Measurements from ENCODE around the genes ANKEF1 and SNAP25.

GRCh38 chr20:5958275-5958979 lies 8.0 kb downstream of the MCM8 start:
- PRO-cap: no peak
- RAMPAGE, long total RNA, 4 experiments: no peak in any of the 4 experiments

DNA sequence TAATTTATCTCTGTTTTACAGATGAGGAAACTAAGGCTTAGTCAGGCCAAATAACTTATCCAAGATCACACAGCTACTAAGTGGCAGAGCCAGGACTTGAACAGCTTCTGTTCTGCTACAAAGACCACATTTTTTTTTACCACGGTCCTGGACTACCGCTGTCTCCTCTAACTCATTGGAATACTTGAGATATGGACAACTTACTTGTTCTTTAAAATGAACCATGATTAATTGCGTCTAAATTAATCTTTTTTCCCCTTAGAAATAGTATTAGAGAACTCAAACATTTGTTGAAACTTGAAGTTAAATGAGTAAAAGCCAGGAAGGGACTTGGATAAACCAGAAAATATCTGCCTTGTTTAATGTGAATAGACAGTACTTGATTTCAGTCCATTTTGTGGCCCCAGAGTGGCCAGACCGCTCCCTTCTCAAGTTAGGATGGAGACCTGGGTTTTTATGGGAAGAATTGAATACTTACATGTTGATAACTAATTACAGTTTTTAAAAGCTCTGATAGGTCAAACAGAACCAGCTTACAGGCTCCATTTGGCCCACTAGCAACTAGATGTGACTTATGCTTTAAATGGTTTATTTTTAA lies 8.4 kb downstream of the CRLS1 start:
- PRO-cap: no peak
- RAMPAGE, long total RNA, 4 experiments: no peak in any of the 4 experiments

DNA sequence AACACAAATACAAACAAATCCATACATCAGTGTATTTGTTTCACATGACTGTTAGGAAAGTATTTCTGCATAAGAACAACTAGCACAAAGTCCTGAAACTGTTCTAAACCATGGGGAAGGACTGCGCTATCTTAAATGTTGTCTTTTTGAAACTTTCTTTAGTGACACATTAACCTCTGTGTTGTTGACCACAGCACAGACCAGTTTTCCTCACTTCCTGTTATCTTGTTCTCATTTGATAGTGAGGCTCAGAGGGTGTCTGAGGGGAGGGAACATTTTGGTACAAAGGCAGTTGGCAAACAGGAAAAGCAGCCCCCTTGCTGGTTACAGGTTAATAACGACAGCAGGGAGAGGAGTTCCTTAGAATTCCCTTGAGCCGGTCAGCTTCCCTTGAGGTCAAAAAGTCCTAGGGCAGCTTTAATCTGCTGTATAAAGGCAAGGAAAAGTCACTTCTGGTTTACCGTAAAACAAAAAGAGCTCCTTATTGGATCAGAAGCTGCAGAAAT lies 143.5 kb upstream of the BMP2 start:
- PRO-cap: no peak
- RAMPAGE, long total RNA, 4 experiments: no peak in any of the 4 experiments

DNA sequence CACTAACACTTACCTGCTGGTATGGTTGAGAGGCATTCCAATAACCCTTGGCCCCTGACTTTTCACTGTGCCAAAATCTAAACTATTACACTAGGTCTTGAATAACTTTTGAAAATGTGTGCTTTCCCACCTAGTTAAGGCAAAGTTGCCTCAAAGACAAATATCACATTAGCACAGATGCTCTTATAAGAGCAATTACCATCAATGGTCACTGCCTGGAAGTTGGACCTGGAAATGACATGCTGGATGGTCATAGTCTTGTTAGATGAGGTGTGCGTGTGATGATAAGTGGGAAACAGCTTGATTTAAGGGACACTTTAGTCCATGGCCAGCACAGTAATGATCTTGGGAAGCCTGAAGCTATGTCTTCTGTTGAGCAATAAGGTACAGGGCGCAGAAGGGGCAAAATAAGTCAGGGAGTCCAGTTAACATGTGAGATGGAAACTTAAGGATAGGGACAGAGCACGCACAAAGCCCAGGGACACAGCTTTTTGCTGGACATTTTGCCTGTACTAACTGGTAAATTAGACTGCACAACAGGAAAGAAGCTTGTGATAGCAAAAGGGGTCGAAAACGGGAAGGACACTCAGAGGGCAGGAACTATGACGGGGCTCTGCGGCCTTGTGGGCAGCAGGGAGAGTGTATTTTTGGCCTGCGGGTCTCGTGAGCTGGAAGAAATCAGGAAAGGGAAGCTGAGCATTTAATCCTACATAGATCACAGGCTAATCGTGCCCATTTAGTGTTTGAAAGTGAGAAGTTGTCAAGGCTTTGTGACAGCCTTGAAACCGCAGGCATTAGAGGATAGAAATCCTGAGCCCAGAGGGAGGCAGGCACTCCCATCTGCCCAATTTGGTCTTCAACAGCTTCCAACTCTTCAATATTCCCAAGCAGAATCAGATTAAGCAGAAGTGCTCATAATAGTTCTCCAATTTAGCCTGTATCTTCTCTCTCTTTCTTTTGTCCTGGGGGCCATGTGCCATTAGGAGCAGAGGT lies 66.7 kb upstream of the BMP2 start:
- PRO-cap: no peak
- RAMPAGE, long total RNA, 4 experiments: no peak in any of the 4 experiments

DNA sequence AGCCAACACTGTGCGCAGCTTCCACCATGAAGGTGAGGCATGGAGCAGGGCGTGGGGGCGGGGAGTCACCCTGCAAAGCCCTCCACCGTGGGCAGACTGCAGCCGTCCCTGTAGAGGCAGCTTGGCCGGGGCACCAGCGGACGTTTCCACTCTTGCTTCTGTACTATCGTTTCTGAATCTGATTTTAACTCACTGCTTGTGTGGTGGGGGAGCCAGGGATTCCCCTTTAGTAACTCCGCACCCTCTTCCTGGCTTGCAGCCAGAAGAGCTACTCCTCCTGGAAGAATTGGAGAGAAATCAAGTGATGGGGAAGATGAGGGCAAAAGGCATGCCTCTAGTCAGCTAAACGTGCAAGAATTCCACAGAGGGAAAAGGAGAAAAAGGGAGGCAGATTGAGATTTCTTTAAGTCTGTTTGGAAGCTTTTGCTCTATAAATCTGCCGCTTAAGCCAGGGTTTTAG lies 3.0 kb downstream of the BMP2 start:
- PRO-cap: no peak
- RAMPAGE, long total RNA, 4 experiments: no peak in any of the 4 experiments

GRCh38 chr20:7664939-7665239 lies 275.4 kb downstream of the HAO1 start:
- PRO-cap: no peak
- RAMPAGE, long total RNA, 4 experiments: no peak in any of the 4 experiments

- PRO-cap: no peak
- RAMPAGE, long total RNA, 4 experiments: no peak in any of the 4 experiments
Measured at GRCh38 chr20:8190342-8190724, 58.3 kb downstream of the PLCB1 start.

- PRO-cap: no peak
- RAMPAGE, long total RNA, 4 experiments: no peak in any of the 4 experiments
Measured at GRCh38 chr20:8717514-8717916, 351.4 kb upstream of the PLCB4 start.

DNA sequence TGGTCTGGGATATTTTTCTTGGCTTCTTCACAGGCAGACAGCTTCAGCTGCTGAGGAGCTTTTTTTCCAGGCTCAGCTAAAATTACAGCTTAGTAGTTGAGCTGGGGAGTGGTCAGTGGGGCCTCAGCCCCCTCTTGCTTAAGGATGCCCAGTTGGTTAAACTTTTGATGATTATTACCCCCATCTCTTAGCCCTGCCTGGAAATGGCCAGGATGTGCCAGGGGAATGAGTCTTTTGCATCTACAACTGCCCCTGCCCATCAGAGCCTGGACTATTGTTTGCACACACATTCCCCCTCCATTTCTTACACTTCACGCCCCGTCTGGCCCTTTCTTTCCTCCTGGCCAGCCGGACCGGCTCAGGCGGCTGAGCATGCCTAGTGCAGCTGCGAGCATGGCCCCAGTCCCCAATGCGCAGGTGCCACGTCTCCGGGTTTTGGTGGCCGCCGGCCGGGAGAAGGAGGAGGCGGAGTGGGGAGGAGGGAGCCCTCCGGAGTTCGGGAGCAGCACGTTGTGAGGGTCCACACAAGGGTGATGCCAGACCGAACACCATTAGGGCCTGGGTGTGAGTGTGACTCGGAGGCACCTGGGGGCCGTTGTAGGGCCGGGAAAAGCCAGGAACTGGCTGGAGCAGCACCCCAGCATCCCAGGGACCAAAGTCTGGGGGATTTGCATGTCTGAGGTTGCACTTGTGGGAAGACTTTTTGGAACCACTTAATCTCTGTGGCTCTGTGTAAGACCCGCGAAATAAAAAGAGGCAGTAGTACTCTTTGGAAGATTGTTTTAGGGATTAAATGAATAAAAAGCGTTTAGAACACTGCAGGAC lies 1.3 kb upstream of the PLCB4 start:
- PRO-cap: unidirectional peak, plus-strand start at position 523 of the sequence
- RAMPAGE, long total RNA, 4 experiments: start-site peak on the plus strand in 1 of 4 experiments, centred at position 481 of the sequence, 15 reads per replicate

- PRO-cap: no peak
- RAMPAGE, long total RNA, 4 experiments: start-site peak on the plus strand in 1 of 4 experiments, at chr20:9113054-9113420 at its widest, 5 reads per replicate
Measured at GRCh38 chr20:9112955-9113625, 44.2 kb downstream of the PLCB4 start.

DNA sequence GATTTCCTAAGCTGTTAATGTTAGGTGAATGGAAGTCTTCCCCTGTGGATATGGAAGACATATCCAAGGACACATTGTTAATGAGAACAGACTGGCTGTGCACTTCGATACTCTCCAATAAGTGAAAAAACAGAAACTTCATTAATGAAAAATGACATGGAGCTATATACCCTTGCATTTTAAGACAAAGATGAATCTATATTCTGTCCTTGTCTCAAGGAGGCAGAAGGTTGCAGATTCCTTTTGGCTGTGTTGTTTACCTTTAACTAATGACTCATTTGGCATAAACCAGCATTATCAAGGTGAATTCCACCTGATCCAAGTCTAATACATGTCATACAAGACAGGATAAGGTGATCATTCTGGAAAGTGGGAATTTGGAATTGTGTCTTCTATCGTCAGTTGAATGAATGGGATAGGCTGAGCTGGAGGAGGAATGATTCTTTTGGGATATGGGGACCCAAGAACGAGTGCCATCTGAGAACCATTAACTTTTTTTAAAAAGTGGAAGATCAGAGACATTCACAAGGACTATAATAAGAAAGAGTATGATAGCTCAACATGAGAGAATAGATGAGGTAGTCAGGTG lies 192.9 kb downstream of the PLCB4 start:
- PRO-cap: no peak
- RAMPAGE, long total RNA, 4 experiments: start-site peak on the plus strand in 1 of 4 experiments, centred at position 488 of the sequence, 5 reads per replicate

DNA sequence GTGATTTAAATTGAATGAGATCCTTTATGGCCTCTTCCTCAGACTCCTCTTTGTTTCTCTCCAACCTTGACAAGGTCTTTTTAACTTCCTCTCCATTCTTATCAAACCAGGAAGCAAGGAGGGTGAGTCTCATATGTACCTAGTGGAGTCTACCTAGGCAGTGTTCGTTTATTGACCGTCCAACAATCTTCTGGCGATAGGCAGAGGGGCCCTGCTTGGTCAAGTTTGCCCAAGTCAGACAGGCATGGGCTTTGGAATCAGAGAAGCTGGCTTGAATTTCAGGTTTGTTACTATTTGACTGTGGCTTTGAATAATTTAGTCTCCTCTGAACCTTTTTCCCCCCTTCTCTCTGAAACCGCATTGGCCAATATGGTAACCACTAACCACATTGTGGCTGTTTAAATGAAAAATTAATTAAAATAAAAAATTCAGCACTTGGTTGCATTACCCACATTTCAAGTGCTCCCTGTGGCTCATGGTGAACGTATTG lies 184.1 kb upstream of the LAMP5 start:
- PRO-cap: no peak
- RAMPAGE, long total RNA, 4 experiments: no peak in any of the 4 experiments

DNA sequence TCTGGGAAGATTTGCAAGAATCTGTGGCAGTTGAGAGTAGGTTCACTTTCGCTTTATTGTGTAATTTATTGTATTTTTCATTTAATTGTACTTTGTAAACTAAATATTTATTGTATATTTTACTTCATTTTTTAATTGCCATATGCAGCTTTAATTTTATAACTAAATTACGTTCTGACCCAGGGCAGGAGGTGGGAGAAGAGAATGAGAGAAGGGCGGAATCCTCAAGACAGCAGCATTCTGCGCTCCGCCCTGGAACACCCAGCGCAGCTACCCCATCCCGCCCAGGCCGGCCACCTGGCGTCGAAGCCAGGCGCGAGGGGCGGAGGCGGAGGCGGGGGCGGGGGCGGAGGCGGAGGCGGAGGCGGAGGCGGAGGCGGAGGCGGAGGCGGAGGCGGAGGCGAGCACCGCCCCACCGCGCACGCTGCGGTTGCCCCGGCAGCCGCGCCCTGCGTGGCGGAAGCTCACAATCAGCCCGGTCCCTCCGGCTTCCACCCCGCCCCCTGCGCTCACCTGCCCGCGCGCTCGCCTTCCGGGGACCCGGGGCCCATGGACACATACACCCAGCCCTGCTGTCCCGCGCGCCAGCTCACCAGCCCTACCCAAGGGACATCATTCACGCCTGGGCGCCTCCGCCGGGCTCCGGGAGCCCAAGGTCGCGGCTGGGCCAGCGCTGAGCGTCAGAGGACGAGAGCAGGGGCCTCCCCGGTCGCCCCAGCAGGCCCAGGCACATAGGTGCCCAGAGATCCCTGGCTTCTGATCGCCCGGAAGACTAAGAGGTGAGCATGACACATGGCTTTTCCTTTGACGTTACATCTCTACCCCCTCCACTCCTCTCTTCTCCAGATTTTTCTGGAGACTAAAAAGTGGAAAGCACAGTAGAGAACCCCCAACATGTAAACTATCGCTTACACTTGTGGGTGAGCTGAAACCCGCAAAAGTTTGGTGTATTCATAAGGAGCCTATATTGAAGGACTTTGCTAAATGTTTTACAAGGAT lies at the start of gene ANKEF1:
Gene ANKEF1, plus strand, starts transcription at position 433 of the 999 bp plus-strand sequence.
- PRO-cap: no peak
- RAMPAGE, long total RNA, 4 experiments: start-site peak on the plus strand in 3 of 4 experiments, centred at positions 482 to 515 of the sequence, 9 to 27 reads per replicate

DNA sequence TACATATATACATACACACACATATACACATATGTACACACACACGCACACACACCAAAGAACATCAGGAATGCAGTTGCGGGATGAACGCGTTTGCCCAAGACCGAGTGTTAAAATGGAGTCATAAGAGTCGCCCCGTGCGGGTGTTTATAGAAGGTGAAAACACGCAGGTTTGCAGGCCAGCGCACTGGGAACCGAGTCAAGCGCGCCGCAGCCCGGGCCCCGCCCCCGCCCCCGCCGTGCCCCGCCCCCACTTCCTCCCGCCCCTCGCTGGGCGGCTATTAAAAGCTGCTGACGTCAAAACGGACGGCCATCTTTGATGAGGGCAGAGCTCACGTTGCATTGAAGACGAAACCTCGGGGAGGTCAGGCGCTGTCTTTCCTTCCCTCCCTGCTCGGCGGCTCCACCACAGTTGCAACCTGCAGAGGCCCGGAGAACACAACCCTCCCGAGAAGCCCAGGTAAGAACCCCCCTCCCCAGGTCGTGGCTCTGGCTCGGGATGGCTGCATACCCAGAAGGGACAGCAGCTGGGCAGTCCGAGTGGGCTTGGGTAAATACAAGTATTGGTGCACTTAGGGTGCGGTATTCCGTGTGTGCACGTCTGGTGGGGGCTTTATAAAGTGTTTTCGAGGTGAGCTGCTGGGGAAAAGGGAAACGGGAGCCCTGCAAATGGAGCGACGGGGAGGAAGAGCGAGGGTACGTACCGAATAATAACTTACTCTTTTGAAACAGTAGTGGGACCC lies at the start of gene SNAP25:
Gene SNAP25, plus strand, starts transcription at position 313 of the 743 bp plus-strand sequence.
- PRO-cap: bidirectional peak, plus-strand start at position 342 of the sequence, minus-strand start at position 201 of the sequence
- RAMPAGE, long total RNA, 4 experiments: start-site peak on the plus strand in 2 of 4 experiments, centred at positions 311 to 325 of the sequence, 9 to 24 reads per replicate

GRCh38 chr20:10613713-10614259 lies 60.0 kb downstream of the JAG1 start:
- PRO-cap: no peak
- RAMPAGE, long total RNA, 4 experiments: no peak in any of the 4 experiments

GRCh38 chr20:10622486-10623533 lies 51.0 kb downstream of the JAG1 start:
- PRO-cap: bidirectional peak, plus-strand start at chr20:10623030, minus-strand start at chr20:10622980
- RAMPAGE, long total RNA, 4 experiments: no peak in any of the 4 experiments

DNA sequence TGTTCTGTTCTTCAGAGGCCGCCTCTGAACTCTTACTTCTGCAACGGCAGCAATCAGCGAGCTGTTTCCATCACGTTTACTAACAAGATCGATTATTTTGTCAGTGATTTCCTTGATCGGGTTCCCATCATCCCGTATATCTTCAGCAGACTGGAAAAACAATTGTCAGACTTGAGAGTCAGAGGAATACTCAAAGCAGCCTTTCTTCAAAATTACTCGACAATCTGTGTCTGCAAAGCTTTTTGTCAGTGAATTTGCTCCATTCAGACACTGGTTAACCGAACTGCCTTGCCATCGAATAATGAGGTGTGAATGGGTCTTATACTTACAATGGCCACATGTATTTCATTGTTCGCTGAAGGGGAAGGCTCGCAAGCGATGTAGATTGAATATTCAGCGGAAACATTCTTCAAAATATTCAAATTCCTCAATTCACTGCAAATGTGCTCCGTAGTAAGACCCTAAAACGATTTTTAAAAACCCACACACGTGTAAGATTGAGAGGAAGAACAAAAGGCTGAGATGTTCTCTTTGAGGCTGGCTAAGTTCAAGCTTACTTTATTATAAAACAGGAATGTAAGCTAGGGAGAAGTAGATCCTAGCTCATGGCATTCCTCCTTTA lies 32.9 kb downstream of the JAG1 start:
- PRO-cap: no peak
- RAMPAGE, long total RNA, 4 experiments: no peak in any of the 4 experiments

DNA sequence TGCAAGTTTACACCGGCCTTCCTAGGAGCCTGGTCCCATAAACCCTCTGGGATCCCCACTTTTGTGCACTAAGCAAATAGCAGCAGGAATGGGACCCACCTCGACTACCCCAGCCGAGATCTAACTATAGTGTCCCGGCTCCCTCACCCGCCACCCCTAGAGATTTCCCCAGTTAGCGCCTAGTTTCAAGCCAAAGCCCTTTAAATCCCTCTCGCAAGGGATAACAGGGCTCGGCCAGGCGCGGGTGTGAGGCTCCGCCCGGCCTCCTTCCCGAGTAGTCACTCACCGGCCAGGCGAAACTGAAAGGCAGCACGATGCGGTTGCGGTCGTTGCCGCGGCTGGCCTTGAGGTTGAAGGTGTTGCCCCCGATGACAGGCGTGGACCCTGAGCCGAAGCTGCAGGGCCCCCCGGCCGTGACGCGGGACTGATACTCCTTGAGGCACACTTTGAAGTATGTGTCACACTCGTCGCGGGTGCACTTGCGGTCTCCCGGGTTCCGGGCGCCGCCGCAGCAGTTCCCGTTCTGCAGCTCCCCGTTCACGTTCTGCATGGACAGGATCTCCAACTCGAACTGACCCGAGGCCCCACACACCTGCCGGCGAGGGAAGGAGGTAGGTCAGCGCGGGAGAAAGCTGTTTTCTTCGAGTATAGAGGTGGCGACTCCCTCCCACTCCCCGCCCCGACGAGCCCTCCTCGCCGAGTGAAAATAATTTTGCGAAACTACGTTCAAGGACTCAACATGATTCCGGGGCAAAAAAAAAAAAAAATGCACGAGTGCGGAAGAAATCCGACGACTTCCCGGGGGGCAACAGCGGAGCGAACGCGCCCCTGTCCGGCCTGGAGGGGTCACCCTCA lies 1.2 kb downstream of the JAG1 start:
- PRO-cap: bidirectional peak, plus-strand start at position 281 of the sequence, minus-strand start at position 248 of the sequence; bidirectional peak, plus-strand start at position 514 of the sequence, minus-strand start at position 426 of the sequence
- RAMPAGE, long total RNA, 4 experiments: start-site peak on the plus strand in 1 of 4 experiments, centred at position 298 of the sequence, 7 reads per replicate

DNA sequence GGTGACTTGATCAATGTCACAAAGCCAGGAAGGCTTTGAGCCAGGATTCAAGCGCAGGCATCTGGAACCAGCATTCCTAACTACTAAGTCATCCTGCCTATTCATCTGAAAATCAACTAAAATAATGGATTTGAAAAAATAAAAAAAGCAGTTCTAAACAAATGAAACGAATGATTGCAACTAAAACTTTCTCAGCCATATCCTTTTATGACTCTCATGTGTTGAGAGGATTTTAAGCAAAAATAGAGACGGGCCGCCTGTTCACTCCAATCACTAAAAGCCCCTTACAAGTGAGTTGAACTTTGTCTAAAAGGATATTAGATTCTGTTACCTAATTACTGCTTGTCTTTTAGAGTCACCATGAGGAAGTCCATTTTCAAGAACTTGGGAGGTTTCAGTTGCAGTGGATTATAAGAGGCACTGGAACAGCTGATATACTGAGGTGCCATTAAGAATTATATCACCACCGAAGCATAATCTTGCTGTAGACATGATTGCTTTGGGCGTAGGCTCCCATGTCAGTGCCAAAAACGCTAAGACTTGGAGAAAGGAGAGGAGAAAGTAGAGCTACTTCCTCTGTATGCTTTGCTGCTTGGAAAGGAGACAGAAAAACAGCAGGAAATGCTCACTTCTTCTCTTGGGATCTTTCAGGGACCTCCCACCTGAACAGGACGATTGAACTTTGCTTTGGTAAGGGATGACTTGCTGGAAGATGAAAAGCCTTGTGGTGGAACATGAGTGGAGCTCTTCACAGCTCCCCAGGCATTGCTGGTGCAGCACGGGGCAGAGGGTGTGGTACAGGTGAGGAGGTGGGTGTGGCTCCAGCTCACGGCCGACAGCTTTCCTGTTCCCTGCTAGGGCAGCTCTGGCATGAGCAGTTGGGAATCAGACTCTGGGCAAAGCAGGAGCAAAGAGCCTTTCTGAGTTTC lies 190.2 kb upstream of the JAG1 start:
- PRO-cap: no peak
- RAMPAGE, long total RNA, 4 experiments: no peak in any of the 4 experiments

DNA sequence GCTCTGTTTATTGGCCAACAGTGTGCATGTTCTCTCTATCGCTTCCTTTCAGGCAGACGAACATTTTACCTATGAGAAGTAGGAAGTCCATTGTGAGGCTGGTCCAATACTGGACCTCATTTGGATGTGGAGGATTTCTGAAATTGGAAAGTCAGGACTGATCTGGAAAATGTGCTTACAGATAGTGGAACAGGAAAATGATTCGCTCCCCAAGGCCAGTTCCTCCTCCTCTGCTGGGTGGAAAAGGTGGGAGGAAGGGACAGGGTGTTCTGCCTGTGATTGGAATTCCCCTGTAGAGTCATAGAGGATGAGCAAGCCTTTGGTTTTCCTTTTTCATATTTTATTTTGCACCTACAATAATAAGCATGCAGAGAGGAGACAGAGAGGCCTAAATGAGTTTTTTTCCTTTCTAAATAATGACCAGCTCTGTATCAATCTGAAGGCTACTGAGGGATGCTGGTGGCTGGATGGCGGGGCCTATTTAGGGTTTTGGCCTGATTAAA lies 522.5 kb upstream of the JAG1 start:
- PRO-cap: no peak
- RAMPAGE, long total RNA, 4 experiments: no peak in any of the 4 experiments